CD14-positive monocyte (primary cell): ENCODE data around the genes GLYR1 and TMEM186.

DNA sequence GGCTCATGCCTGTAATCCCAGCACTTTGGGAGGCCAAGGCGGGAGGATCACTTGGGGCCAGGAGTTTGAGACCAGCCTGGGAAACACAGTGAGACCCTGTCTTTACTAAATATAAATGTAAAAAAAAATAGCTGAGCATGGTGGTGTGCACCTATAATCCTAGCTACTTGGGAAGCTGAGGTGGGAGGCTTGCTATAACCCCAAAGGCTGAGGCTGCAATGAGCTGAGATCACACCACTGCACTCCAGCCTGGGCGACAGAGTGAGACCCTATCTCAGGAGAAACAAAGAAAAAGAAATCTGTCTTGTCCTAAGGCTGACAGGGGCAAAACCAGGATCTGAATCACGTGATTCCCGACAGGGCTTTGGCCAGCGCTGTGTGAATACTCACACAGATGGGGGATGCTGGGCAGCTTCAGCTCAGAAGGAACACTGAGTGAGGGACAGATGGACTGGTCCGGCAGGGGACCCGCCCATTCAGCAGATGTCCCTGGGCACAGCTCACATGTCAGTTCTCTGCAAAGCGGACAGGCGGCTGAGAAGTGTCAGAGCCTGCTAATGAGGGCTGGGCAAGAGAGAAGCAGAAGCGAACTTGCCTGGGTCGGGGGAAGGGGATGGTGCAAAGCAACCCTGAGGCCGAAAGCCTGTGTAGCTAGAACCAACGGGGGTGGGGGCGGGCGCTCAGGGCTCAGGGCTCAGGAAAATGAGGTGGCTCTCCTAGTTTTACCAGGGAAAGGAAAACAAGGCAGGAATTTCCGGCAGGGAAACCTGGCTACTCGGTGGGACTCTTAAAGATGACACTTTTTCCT is 12.0 kb upstream of the GLIS2 start:
- CAGE, long polyA plus RNA, result no peak

GRCh38 chr16:4319496-4319882 is 3.6 kb downstream of the GLIS2 start:
- CAGE, long polyA plus RNA, result no peak

DNA sequence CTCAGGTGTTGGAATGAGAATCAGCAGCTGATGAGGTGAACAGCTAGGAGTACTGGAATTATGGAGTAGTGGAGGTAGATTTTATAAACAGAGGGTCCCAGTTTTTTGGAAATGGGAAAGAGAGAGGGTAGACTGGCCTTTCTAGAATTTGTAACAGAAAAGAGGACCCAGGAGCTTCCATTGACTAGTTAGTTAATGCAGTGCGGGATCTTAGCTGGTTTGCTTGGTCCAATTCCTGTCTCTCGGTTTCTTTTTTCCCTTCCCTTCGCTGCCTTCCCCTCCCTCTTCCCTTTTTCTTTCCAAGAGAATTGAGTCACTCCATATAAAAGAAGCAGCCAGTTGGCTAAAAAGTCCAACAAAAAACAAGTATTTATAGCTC is 24.7 kb downstream of the HMOX2 start:
- CAGE, long polyA plus RNA, result no peak

GRCh38 chr16:4515603-4516302 is 22.8 kb downstream of the CDIP1 start:
- CAGE, long polyA plus RNA, result no peak

DNA sequence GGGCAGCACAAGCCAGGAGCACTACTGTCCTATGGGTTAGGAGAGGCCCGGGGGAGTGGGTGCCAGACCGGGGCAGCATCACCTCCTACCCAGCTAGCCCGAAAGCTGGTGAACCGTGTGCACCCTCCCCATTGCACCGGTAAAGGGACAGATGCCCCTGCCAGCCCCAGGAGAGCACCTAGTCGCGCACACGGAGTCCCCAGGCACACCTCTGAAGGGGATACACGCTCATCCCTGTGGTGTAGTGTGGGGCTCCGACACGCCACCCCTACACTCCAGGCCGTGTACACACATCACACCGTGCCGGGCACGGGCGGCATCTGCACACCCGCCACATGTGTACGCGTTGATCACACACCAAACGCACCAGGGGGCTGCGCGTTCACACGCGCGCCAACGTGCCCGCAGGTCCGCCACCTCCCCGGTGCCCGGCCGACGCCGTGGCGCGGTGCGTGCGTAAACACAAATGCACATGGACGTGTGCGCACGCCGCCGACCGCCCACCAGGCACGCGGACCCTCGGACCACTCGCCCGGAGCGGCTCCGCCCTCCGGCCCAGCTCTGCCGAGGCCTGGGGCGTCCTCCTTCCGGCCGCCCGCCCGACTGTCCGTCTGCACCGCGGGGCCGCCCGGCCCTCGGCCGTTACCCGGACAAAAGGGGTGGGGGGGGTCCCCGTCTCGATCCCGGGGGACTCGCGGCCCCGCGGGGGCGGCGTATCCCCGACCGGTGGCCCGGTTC is 768 bp downstream of the UBALD1 start:
- CAGE, long polyA plus RNA, result no peak

DNA sequence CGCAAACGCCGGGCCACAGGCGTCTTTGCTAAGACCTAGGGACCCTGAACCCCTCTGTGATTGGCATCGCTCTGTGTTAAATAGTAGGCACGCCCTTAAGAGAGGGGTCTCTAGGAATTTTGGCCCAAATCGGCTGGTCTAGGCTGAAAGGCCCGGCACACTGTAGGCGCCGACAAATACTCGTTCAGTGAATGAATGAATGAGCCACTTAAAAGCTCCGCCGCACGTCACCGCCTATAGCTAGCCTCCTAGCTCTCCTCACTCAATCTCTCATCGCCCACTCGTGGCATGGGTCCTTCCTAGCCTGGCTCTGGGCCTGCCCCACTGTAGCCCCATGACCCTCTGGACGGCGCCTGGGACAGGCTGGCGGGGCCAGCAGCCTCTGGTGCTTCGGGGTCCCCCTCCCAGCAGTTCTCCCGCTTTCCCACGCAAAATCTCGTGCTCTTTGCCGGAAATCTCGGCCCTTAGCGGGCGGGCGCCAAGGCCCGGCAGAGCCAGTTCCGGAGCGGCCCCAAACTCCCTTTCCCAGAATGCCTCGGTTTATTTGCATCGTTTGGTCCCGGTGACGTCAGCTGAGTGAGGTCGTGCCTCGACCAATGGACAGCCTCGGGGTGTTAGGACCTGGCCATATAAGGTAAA is 1.2 kb upstream of the UBALD1 start:
- CAGE, long polyA plus RNA, result no peak

GRCh38 chr16:4660297-4661051 is 32.9 kb upstream of the NUDT16L1 start:
- CAGE, long polyA plus RNA, result no peak

DNA sequence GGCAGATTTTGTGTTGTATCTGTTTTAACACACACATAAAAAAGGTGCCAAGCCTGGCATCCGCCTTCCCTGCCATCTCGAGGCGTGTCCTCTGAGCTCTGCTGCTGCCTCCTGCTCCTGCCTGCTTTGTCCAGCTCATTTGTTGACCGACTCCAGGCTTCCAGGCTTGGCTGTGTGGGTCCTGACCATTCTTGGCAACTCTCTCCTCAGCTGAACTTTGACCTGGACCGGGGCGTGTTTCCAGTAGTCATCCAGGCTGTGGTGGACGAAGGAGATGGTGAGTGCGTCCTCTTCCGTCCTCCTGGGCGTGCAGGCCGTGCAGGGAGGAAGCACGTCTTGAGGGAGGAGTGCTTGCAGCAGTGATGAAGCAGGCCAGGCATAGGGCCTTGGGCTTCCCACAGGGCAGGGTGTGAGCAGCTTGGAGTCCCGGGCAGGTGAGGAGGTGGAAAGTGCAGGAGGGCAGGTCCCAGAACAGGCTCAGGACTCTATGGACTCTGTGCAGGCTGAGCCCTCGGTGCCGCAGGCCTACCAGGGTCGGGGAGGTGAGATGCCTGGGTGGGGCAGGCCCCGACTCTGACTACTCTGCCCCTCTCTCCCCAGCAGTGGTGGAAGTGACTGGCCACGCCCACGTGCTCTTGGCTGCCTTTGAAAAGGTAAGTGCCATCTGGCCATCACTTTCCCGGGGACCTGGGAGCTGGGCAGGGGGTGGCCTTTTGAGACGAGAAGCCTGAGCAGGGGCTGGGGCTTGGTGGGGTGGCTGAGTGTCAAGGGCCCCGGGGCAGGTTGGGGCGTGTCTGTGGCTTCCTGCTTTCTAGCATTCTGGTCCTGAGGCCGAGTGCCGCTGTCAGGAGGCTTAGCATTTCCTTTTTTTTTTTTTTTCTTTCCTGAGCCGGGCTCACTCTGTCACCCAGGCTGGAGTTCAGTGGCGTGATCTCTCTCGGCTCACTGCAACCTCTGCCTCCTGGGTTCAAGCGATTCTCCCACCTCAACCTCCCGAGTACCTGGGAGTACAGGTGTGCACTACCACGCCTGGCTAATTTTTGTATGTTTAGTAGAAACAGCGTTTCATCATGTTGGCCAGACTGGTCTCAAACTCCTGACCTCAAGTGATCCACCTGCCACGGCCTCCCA is 28.5 kb upstream of the NUDT16L1 start:
- CAGE, long polyA plus RNA, result no peak

- CAGE, long polyA plus RNA, result no peak
Observed at GRCh38 chr16:4673767-4673999, 19.7 kb upstream of the NUDT16L1 start.

DNA sequence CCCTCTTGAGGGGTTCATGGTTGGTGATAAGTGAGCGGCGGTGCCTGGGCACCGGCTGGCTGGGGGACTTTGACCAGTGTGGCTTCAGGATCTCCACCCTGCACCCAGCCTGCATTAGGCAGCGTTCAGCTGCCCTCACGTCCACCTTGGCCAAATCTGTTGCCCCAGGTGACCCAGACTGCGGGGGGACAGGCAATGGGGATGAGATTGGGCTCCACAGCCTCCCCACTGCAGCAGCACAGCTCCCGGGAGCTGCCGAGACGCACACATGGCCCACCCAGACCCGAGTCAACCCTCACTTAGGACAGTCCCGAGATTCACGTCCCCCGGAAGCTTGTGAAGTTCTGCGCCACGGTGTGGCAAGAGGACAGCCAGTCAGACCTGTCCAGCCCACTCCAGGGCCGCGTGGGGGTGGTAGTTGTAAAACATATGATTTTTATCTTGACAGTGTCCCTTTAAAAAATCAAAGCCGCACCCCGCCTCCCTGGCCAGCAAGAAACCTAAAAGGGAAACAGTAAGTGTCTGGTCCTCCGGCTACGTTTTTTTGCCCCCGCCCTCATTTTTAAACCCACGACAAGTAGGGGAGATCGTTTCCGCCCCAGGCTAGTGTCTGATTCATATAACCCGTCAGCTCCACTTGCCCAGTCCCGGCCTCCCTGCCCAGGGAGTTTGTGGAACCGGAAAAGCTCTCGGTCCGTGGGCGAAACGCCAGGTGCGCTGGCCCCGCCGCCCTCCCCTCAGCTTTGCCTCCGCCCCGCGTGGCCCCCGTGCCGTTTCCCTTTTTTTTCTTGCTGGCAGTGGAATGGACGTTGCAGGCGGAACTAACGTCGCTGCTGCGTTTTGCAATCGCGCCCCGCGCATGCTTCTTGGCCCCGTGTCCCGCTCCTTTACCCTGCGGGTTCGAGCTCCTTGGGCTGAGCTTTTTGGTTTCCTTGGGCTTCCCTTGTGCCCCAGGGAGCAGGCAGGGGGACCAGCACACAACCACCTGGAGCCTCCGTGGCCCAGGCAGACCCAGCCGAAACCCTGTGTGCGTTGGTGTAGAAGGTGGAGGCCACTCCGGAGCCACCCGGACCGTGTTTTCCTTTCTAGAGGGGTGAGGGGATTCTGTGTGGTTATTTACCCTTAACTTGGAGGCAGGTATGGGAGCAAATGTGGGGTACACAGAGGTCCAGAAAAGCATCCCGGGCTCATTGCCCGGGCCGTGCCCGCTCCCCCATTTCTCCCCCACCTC is 13.4 kb upstream of the NUDT16L1 start:
- CAGE, long polyA plus RNA, result no peak

DNA sequence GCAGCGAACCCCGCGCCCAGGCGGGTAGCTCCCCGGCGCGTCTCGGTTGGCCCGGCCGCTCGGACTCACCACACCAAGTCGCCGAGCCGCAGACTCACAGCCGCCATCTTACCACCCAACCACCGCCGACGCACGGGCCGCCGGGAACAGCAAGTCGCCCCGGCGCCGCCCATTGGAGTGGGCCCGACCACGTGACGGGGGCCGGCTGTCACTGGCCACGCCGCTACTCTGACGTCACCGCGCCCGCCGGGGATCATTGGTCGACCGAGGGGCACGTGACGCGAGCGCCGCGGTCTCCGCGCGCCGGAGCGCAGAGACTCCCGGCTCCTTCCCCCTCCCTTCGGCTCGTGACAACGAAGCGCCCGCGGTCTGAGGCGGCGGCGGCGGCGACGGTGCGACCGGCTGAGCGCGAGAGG is at the start of gene GLYR1:
Gene GLYR1, minus strand, starts transcription at position 130 of the 416 bp plus-strand sequence.
- CAGE, long polyA plus RNA, result start-site peak on the minus strand centred at position 124 of the sequence, 9 bp wide, 288 and 261 reads in 2 replicates

DNA sequence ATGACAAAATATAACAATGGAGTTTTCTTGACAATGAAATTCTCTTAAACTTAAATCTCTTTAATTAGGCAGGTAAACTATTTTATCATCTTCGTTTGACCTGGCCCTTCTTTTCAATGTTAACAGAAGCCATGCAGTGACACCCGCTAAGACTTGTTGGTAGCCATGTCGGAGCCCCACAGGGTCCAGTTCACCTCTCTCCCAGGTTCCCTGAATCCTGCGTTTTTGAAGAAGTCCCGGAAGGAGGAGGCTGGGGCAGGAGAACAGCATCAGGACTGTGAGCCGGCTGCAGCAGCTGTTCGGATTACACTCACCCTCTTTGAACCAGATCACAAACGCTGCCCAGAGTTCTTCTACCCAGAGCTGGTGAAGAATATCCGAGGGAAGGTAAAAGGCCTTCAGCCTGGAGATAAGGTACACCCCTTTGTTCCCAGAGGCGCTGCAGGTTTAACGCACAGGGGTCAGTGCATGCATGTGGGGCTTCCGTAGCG is 5.5 kb downstream of the UBN1 start:
- CAGE, long polyA plus RNA, result start-site peak on the plus strand centred at position 160 of the sequence, 48 bp wide, 36 and 27 reads in 2 replicates

DNA sequence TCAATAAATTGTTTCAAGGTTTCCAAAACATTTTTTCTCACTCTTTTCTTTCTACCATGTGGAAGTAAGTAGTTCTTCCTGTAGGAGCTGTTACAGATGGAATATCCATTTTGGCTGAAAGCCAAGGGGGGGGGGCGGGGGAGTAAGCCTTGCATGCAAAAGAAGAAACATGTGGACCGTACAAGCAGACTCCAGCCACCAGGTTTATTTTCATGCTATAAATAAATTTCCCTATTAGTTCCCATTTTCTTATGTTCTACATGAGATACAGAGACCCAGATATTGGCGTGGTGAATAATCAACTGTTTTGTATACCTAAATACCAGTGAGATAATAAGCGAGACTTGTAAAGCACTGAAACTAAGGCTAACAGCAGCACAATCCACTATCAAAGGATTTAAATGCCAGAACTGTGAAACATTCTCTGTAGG is 35.1 kb downstream of the UBN1 start:
- CAGE, long polyA plus RNA, result no peak

GRCh38 chr16:4910713-4910986 is 26.3 kb downstream of the PPL start:
- CAGE, long polyA plus RNA, result no peak

- CAGE, long polyA plus RNA, result no peak
Observed at GRCh38 chr16:4930399-4930939, 6.5 kb downstream of the PPL start.

GRCh38 chr16:5065268-5065781 is 431 bp downstream of the C16orf89 start:
- CAGE, long polyA plus RNA, result no peak

- CAGE, long polyA plus RNA, result no peak
Observed at GRCh38 chr16:7351918-7352232, 1238.4 kb downstream of the TMEM114 start.

DNA sequence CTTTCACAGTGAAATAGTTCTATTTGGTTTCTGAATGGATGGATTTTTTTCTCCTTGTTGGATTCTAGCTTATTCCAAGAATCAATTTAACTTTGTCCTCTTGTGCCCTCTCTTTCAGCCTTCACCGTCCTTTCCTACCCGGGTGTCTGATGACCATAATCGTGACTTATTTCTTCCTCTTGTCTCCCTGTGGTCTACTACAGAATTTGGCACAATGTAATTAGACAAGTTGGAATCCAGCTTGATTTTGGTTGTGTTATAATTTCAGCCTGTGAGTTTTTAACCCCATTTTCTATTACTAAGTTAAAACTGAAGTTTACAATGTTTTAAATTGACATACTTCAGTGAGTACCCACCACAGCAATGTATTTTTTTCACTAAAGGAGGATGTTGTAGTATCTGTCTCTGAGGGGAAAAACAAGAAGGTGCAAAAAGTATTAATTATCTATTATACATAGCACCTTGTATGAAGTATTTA is 262.0 kb downstream of the TMEM114 start:
- CAGE, long polyA plus RNA, result no peak

- CAGE, long polyA plus RNA, result no peak
Observed at GRCh38 chr16:8739692-8740565, 57.5 kb downstream of the TMEM186 start.

DNA sequence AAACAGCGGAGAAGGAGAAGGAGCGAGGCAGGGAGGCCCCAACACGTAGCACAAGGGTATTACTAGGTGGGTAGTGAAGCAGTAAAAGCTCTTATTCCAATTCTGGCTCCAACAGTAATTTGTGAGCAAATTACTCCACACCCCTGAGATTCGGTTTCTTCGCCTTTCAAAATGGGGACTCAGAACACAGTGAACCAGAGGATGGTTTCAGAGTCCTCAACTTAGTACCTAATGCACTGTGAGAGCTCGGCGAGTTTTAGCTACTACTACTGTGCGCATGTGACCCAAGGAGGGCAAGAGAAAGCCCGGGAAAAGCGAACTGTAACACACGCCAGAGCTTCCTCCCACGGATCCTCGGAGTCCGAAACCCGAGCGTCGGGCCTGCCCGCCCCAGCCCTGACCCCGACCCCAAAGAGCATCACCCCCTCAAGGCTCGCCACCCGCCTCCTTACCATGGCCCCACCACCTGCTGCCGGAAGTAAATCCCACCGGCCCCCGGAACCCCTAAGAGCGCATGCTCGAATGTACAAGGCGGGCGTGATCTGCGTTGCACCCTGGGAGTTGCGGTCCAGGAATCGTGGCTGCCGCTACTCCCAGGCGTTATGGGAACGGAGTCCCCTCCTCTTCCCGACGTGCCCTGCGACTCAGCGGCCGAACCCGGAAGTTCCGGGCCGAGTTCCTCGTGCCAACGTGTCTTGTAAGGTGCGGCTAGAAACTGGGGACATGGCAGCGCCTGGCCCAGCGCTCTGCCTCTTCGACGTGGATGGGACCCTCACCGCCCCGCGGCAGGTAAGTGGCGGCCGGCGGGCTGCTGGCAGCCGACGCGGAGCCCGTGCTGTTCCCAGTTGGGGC is at the start of gene TMEM186:
Gene TMEM186, minus strand, starts transcription at position 480 of the 852 bp plus-strand sequence.
- CAGE, long polyA plus RNA, result start-site peak on the minus strand centred at position 476 of the sequence, 16 bp wide, 56 and 65 reads in 2 replicates; start-site peak on the plus strand centred at position 693 of the sequence, 40 bp wide, 358 and 385 reads in 2 replicates